ENCODE results near the gene GAPT.

DNA sequence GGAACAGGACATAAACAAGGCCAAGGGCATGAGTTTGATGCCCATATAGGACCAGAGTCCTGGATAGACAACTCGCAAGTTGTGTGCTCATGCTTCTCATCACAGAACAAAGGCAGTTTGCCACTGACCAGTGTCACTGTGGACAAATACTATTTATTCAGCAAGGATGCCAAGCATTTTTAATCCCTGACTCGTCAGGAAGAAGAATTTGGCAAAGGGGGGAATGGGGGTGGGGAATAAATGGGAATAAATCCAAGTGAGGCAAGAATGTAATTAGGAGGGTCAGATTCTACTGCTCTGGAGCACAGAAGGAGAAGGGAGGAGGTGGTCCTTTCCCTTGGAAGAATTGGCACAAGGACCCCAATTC is 46.8 kb upstream of the ANKRD55 start:
- PRO-cap = no peak
- RAMPAGE, long total RNA = no peak

DNA sequence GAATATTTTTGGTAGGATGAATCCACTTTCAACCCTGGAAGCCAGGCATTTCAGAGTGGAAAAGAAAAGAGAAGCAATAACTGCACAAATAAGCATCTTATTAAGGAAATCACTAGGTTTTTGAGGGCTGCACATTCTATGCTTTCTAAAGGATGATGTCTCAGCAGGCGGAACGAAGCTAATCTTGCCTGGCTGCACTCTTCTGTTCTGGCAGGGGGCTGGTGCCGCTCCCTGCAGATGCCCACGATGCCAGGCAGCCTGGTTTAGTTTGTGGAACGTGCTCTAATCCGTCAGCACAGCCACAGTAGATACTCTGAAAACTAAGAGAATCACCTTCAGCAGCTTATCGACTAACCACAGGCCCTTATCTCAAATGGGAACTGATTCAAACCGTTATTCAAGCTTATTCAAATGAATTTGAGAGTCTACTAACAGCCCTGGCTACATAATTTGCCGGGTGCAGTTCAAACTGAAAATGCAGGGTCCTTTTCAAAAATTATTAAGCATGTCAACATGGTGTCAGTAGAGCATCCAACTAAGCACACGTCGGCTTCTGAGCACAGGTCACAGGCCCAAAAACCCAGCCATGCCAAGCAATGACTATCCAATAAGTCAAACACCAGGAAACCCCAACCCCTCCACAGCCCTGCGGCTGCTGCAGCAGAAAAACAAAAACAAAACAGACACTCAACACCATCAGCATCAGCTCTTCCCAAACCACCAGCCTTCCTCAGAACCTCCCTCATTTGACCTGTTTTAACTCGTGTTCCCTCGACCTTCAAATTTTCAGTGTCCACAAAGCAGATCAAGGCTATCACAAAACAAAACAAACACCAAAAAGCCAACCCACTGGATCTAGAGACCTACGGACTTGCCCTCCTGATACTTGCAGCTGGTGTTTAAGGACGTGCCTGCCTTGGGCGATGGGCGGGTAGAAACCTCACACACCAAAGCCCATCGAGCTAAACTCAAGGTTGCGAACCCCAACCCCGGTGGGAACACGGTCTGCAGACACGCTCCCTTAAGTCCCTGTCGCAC is 246.7 kb upstream of the ANKRD55 start:
- PRO-cap = no peak
- RAMPAGE, long total RNA = no peak

GRCh38 chr5:56612735-56612993 is 202.7 kb upstream of the MAP3K1 start:
- PRO-cap = no peak
- RAMPAGE, long total RNA = no peak

GRCh38 chr5:56835340-56835901 is 20.1 kb downstream of the MAP3K1 start:
- PRO-cap = no peak
- RAMPAGE, long total RNA = no peak

DNA sequence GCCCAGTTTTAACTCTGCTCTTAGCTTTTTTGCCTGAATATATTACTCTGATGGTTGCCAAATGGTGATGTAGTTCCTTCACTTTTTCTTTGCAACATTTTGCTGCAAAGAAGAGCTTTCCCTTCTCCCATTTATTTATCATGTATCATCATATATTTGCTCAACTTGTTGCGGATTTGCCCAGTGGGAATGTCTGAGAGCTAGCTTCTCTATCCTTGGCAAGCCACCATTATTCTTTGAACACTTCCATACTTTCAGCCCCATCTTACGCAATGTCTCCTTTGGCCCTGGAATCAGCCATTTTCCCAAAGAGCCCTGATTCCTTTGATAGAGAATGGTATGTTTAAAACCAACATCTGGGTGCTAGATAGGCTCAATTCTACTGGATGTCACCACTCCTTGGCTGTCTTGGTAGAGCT is 12.7 kb upstream of the SETD9 start:
- PRO-cap = no peak
- RAMPAGE, long total RNA = no peak

GRCh38 chr5:57499282-57499607 is 16.6 kb upstream of the ACTBL2 start:
- PRO-cap = no peak
- RAMPAGE, long total RNA = no peak

GRCh38 chr5:57650332-57650962 is 167.8 kb upstream of the ACTBL2 start:
- PRO-cap = no peak
- RAMPAGE, long total RNA = no peak

- PRO-cap = no peak
- RAMPAGE, long total RNA = no peak
Observed at GRCh38 chr5:57663470-57664012, 180.9 kb upstream of the ACTBL2 start.

- PRO-cap = no peak
- RAMPAGE, long total RNA = no peak
Observed at GRCh38 chr5:58156302-58156871, 303.5 kb downstream of the PLK2 start.

- PRO-cap = bidirectional peak, plus-strand start at chr5:58459530, minus-strand start at chr5:58459531
- RAMPAGE, long total RNA = no peak
Observed at GRCh38 chr5:58459351-58459659, 581 bp downstream of the PLK2 start.

DNA sequence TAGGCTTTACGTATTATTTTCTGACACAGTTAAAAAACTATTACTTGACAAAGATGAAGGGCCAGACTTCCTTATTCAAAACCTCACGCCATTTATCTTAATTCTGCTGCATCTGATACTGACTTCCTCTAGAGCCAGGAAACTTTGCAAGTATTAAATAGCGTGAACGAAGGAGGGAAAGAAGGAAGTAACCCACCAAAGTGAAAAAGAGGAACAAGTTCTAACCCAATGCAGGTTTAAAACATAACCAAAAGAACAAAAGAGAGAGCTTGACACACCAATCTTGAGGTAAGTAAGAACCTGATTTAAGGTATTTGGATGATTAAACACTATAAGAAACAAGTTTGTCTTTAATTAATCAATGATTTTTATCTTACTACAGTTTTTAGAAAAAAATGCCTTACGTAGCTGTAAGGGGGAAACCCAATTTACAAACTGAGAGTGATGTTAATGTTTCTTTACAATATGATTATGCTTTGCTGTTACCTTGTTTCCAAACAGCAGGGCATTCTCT is at the start of gene GAPT:
GAPT (plus strand) TSS at position 182 of the 514 bp plus-strand sequence.
- PRO-cap = no peak
- RAMPAGE, long total RNA = no peak

- PRO-cap = no peak
- RAMPAGE, long total RNA = no peak
Observed at GRCh38 chr5:58969207-58969930, 386.5 kb downstream of the RAB3C start.

GRCh38 chr5:59086255-59086793 is 503.4 kb downstream of the RAB3C start:
- PRO-cap = no peak
- RAMPAGE, long total RNA = no peak

GRCh38 chr5:59123283-59123937 is 540.5 kb downstream of the RAB3C start:
- PRO-cap = no peak
- RAMPAGE, long total RNA = no peak

GRCh38 chr5:59158076-59158759 is 575.3 kb downstream of the RAB3C start:
- PRO-cap = no peak
- RAMPAGE, long total RNA = no peak

DNA sequence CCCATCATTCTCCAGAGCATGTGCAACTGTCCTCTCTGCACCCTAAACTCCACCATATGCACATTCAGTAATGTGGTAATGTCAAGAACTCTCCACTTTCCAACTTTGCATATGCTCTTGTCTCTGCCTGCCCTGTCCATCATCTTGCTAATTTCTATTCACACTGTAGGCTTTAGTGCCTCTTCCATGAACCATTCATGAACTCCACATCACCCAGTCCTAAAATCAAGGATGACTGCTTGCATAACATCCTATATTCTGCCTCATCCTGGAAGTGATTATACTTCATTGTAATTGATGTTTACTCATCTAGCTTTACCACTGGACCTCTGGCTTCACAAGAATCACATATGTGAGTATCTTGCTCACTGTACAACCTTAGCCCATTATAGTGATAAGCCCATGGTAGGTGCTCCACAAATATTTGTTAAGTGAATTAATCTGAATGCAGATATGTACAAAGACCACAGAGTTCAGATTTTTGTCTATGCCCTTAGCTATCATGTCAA is 354.7 kb downstream of the PDE4D start:
- PRO-cap = no peak
- RAMPAGE, long total RNA = no peak

GRCh38 chr5:59617131-59617343 is 276.5 kb downstream of the PDE4D start:
- PRO-cap = no peak
- RAMPAGE, long total RNA = no peak

DNA sequence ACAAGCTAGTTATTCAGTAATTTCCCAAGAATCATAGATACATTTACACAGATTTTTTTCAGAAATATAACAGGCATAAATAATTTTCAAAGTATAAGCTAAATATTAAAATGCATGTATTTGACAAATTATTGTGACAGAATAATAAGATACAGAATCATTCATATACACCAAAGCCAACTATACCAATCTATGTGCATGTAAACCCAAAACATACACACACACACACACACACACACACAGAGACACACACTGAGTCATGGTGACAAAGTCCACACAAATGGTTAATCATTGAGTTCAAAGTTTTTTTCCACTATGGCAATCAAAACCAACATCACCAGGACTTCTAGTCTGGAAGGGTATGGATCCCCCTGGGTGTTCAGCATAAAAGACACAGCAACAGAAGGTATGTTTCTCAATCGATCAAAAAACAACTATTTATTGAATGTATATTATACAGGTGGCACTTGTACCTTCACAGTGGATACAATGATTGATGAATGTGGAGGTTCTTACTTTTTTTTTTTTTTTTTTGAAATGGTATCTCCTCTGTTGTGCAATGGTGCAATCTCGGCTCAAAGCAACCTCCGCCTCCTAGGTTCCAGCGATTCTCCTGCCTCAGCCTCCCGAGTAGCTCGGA is 137.1 kb downstream of the PDE4D start:
- PRO-cap = no peak
- RAMPAGE, long total RNA = no peak

- PRO-cap = no peak
- RAMPAGE, long total RNA = no peak
Observed at GRCh38 chr5:59981709-59981953, 88.1 kb upstream of the PDE4D start.

DNA sequence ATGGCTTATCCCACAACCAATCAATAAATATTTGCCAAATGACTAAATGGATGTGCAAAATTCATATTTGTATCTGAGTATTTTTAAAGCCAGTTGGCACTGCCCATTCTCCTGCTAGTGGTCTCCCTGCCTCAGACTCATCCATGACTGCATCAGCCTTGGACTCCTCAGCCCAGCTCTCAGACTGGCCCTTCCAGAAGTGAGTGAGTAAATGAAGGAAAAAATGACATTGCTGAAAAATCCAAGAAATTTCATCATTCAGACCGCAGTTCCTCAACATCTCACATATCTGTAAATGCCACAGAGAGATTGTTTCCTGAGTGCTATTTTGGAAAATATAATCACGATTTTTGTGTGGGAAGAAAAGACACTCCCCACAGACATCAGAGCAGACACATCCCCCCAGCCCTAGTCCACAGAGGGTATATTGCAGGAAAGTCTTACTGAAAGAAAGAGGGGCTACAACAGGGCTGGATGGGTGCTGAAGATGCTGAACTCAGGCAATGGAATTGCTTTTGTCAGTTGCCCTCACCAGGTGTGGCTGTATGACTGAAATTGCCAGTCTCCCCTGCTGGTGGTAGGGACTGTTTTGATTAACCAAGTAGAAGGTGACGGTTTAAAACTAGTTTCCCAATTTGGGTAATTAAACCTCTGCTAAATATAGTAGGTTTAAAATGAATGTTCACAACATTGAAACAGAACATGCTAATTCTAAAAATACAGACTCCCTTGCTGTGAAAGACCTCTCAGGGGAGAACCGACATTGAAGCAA is 158.9 kb downstream of the DEPDC1B start:
- PRO-cap = no peak
- RAMPAGE, long total RNA = no peak